ENCODE measurements around a stretch of chr14.

- PRO-cap: no peak
Observed at GRCh38 chr14:106482264-106482826, 956.0 kb downstream of the TMEM121 start.

DNA sequence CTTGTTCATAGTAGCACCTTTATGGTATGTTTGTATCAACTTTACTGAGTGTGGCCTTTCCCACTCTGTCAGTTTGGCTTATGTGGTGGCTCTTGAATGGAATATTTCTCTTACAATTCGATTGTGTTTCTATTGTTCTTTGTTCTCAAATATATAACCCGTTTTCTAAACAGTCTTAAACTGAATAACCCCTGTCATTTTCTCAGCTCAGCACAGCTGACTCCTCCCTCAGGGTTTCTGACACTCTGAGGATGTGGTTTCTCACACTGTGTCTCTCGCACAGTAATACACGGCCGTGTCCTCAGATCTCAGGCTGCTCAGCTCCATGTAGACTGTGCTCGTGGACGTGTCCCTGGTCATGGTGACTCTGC lies 984.4 kb downstream of the TMEM121 start:
- PRO-cap: no peak

- PRO-cap: no peak
Observed at GRCh38 chr14:106511478-106512021, 985.2 kb downstream of the TMEM121 start.

DNA sequence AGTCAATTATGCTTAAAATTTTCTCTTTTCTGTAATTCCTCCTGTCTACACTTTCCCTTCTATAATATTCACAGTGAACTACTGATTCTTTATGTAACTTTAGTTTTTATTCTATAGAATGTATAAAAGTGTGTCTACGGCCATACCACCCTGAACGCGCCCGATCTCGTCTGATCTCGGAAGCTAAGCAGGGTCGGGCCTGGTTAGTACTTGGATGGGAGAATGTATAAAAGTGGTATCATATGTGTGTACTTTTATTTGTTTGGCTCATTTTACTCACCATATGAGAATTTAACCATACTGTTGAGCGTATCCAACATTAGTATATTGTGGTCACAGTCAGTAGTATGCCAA lies 1110.1 kb downstream of the TMEM121 start:
- PRO-cap: no peak

- PRO-cap: no peak
Observed at GRCh38 chr14:106639520-106639719, 1113.0 kb downstream of the TMEM121 start.

DNA sequence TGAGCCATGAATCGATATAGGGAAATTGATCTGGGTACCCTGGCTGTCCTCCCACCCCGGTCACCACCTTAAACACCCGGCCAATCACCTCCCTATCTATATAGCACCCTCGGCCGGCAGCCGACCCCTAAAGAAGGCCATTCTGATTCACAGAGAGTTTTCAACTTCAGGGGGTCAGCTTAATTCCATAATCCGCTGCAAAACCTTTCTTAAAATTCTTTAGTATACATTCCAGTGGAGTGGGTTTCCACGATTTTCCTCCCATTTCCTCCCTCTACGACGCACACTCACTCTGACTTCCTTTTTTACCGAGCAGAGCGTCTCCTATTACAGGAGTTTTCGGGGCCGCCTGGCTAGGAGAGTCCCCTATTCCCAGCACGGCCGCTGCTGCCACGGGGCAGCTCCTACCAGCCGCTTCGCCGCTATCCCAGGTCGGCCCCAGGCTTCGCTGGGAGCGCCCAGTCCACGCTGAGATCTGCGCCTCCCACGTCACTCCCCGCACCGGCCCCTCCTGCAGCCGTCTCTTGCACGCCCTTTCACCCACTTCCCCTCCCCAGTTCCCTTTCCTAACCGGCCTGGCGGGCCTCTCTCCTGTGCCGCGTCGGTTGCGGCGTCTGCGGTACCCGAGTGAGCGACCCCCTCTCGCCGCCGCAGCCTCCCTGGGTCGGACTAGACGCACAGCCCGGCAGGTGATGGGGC lies 1318.1 kb downstream of the TMEM121 start:
- PRO-cap: no peak